Measurements from ENCODE around the genes PPP1R3E, THTPA, AP1G2, PSME2 and TINF2.

DNA sequence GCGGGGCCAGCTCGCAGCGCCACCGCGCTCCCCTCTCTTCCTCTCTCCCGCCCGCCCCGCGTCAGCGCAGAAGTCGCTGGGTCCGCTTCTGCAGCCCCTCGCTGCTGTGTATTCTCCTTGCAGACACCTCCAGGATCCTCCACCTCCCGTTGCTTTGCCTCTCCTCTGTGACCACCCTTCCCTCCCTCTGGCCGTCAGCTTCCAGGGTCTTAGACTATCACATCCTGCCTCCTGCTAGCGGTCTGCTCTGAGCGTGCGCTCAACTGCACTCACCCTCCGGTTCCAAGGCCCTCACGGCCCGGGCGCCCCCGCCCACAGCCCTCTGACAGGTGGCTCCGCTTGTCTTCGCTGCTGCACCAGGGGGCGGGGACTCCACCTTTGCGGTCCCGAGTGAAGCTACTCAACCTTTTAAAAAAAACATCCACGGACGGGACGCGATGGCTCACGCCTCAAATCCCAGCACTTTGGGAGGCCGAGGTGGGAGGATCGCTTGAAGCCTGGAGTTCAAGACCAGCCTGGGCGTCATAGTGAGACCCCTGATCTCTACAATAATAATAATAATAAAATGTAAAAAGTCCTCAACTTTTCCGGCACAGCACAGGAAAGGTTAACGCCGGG is at the start of gene PPP1R3E:
PPP1R3E (minus strand) TSS at position 267 of the 618 bp plus-strand sequence.
- RRBS: no CpG with 5 or more reads among the region's 39 CpGs

GRCh38 chr14:23322610-23322828 is 1.3 kb downstream of the PABPN1 start:
- RRBS: no CpG with 5 or more reads among the region's 1 CpG

DNA sequence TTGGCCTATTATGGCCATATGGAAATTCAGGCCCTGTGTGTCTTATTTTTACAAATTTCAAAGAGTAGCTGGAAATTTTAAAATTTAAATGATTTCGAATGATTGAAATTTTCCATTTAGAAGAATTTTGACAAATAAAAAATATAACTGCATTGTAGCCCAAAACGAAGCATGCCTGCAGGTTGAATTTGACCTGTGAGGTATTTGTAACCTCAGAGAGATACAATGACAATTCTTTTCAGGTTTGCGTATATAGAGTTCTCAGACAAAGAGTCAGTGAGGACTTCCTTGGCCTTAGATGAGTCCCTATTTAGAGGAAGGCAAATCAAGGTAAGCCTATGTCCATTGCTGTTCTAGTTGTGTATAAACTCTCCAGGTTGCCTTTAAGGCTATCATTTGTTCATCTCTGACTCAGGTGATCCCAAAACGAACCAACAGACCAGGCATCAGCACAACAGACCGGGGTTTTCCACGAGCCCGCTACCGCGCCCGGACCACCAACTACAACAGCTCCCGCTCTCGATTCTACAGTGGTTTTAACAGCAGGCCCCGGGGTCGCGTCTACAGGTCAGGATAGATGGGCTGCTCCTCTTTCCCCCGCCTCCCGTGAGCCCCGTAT is 2.6 kb downstream of the PABPN1 start:
- RRBS: no CpG with 5 or more reads among the region's 18 CpGs

DNA sequence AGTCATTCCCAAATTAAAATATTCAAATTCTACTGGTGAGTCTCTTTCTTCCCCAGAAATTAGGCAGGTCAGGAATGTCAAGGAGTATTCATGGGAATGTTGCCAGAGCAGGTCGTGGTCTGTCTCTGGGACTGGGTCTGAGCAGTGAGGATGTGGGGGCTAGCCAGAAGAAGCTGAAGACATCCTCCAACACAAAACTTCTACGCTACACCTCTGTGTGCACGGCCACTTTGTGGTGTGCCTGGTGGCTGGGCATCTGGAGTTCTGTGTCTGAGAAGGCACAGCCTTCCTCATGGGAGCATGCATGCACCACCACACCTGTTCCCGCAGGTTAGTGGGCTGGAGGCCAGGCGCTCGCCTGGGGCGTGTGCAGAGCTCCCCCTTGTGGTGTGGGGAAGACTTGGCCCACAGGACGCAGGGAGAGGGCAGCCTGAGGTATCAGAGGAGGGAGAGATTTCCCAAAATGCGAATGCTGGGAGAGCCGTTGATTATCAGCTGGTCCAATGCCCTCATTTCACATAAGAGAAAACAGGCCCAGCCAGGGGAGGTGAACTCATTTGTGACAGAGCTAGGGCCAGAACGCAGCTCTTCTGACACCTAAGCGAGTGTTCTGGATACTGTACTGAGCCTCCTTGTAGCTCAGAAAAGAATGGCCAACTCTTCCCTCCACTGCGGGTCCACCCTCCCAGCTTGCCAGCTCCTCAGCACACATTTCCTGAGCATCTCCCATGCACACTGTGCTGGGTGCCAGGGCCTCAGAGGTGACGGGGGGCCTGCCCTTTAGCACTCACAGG is 3.1 kb downstream of the CMTM5 start:
- RRBS: no CpG with 5 or more reads among the region's 14 CpGs

GRCh38 chr14:23388813-23389270 is 12.0 kb downstream of the CMTM5 start:
- RRBS: no CpG with 5 or more reads among the region's 17 CpGs

- RRBS: no CpG with 5 or more reads among the region's 5 CpGs
Observed at GRCh38 chr14:23409300-23409891, 1.3 kb upstream of the MYH6 start.

DNA sequence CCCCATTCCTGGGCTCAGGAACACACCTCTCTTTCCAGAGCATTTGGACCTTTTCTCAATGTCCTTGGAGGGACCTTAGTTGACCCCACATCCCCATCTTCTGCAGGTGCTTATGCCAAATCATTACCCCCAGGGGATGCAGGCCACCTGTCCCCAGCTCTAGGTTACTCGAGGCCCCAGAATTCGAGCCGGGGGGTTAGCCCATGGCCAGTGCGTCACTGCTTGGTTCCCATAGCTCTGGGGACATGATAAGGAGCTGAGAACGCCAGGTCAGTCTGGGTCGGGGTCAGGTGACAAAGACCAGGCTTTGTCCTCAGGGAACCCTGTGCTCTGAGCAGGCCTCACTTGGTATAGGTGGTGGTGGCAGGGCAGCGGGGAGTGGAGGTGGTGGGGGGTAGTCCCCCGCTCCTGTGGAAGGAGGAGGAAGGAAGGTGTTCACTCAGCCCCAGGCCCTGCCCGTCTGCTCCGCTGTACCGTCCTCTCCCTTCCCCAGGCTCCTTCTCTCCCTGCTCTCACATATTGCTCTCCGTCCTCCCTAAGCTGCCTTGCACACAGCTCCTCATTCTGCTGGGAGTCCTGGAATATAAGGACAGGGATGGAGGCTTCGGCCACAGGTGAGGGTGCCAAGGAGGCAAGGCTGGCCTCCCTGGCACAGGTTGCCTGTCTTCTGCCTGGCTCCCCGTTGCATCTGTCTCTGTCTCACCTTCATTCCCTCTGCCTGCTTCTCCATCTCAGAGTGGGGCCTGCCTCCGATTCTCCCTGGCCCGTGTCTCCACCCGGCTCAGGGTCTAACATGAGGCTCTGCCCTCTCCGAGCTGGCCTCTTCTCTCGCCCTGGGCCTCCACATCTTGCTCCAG is 2.0 kb upstream of the MYH6 start:
- RRBS: no CpG with 5 or more reads among the region's 19 CpGs

DNA sequence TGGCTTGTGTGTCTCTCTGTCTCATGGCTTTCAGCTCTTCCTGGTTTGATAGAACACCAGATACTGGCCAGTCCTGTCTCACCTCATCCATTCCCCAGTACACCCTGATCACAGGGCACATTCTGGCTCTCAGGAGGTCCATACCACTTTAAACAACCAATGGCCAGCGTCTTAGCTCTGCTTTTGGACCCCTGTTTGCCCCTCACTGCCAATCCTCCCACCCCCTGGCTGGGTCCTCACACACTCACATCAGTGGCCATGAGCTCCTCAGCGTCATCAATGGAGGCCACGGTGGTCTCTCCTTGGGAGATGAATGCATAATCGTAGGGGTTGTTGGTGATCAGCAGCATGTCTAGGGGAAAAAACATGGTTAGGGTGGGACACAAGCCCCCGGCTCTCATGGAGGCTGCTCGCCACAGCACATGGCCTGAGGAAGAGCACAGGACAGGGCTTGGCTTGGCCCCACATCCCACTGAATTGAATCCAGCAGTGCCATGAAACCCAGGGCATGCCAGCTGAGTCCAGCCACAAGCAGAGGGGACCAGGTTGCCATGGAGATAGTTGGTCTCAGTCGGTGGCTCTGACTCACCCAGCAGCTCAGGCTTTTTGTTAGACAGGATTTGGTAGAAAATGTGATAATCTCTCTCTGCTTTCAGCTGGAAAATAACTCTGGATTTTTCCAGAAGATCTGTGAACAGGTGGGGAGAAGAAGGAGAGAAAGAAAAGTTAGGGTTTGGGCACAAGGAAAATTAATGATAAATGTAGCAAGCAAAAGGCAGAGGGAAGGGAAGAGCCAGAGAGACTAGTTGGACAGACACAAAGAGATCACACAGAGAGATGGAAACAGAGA is 4.9 kb downstream of the MYH7 start:
- RRBS: no CpG with 5 or more reads among the region's 7 CpGs

- RRBS: no CpG with 5 or more reads among the region's 13 CpGs
Observed at GRCh38 chr14:23523798-23524434, 27.6 kb downstream of the ZFHX2 start.

DNA sequence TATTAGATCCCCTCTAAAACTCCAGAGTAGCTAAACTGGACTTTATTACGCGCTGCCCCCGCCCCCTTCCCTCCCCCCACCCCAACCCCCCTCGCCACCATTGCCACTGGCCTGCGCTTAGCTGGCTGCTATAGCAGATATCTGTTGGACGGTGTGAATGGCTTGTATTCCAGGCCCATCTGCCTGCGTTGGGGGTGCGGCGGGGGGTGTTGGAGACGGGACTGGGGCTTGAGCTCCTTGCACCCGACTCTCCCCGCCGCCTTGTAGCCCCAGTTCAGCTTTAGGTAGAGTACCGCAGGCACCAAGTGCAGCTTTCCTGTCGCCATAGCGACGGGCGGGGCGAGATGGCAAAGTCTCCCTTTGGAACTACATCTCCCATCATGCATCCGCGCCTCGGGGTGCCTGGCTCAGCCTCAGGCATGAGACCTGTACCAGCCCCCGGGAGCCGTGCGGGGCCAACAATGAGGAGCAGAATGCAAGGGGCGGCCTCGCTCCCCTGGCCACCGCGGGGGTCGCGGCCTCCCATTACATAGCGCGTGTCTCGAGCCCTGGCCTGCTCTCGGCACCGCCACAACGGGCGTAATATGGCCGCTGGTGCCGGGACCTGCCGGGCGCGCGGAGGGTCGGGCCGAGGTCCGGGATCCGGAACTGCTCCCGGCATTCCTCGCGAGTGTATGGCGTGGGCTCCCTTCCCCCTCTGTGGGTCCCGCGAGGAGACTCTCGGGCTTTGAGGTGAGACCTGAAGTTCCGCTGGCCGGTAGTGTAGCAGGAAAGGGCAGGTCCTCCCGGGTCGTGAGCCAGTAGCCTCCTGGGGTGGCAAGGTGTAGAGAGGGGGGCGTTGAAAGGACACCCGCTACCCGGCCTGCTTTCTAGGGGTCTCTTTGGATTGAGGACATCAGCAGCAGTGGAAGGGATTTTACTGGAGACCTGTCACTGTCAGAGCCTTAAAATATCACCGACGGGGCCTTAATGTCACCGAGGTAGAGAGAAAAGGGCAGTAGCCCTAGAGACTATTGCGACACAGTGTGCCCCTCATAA is at the start of gene THTPA:
THTPA (plus strand) TSS at position 660 of the 1,038 bp plus-strand sequence.
- RRBS: under 1% methylated on average over 12 of the region's 66 CpGs

DNA sequence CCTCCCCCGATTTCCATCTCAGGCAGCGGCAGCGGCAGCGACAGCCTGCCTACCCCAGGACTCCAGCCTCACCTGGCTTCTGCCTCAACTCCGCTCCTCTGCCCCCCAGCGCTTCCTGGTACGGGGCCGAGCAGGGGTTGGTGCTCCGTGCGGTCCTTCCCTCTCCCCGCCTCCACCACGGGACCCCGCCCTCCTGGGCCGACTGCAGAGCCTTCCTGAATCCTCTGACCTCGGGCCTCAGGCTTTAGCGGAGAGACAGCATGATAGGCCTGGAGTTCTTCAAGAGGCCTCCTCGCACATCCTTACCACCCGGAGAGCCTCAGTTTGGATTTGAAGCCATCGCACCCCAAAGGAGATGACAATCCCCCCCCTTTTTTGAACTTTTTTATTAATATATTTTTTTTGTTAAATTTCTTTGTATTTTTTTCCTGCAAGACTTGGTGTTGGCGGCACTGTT is at the start of gene AP1G2:
AP1G2 (minus strand) TSS at position 125 of the 457 bp plus-strand sequence.
- RRBS: no CpG with 5 or more reads among the region's 20 CpGs

GRCh38 chr14:23613526-23613812 is 22.7 kb upstream of the DHRS2 start:
- RRBS: no CpG with 5 or more reads among the region's 2 CpGs

- RRBS: no CpG with 5 or more reads among the region's 8 CpGs
Observed at GRCh38 chr14:23884043-23884549, 69.5 kb upstream of the DHRS4 start.

DNA sequence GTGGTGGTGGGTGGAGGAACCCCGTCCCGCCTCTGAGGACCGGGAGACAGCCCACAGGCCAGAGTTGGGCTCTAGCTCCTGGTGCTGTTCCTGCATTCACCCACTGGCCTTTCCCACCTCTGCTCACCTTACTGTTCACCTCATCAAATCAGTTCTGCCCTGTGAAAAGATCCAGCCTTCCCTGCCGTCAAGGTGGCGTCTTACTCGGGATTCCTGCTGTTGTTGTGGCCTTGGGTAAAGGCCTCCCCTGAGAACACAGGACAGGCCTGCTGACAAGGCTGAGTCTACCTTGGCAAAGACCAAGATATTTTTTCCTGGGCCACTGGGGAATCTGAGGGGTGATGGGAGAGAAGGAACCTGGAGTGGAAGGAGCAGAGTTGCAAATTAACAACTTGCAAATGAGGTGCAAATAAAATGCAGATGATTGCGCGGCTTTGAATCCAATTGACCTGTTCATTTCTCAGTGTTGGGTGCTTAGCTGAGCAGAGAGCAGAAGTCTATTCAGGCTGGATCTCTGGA is 17.3 kb downstream of the DHRS4L2 start:
- RRBS: no CpG with 5 or more reads among the region's 8 CpGs

GRCh38 chr14:24074501-24075336 is 3.4 kb downstream of the CPNE6 start:
- RRBS: no CpG with 5 or more reads among the region's 11 CpGs

DNA sequence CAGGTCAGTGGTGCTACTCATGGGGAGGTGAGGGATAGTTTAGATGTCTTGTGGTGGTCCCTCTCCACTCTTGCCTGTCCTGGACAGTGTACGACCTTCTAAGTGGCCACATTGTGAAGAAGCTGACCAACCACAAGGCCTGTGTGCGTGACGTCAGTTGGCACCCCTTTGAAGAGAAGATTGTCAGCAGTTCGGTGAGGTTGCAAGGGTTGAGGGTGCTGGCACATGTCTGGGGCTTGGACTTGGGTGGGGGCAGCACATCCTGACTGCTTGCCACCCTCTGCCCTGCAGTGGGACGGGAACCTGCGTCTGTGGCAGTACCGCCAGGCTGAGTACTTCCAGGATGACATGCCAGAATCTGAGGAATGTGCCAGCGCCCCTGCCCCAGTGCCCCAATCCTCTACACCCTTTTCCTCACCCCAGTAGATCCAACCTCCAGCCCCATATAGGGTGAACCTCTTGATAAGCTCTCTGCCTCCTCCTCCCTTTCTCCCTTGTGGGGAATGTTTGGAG is 7.5 kb upstream of the FITM1 start:
- RRBS: no CpG with 5 or more reads among the region's 8 CpGs

- RRBS: no CpG with 5 or more reads among the region's 2 CpGs
Observed at GRCh38 chr14:24145321-24145767, 1.1 kb downstream of the PSME2 start.

DNA sequence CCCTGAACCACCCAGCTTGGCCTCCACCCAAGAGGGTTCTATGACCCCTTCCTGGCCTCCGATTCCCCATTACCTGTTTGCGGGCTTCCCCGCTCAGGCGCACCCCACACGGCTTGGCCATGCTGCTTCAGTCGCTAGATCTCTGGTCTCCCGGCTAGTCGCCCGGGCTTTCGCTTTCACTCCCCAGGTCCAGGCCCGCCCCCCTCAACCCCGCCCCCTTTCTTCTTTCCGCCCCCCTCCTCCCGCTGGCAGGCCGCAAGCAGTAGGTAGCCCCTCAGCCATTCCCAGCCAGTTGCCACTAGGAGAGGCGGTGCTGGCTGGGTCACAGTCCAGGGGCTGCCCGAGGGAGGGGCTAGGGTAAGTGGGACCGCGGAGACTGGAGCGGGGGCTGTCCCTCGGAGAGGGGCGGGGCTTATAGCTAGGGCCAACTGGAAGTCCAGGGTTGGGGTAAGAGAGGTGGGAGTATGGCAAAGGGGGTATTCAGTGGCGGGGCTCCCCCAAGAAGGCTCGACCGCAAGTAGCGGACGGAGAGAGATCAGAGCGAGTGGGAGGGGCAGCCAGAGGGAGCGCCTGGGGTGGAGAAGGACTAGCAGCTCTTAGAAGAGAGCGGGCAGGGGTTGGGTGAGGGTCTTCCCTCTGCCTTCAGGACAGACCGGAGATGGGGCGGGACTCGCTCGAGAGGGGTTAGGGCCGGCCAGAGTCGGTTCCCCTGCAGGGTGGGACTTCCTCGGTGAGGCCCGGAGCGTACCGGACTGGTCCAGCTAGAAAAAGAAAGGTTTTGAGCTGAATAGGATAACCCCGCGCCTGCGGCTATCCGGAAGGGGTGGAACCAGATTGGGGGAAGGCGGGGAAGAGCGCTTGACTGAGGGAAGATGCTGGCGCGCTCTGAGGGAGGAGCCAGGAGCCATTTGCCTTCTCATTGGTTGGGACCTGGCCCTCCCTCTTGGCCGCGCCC is at the start of gene PSME2:
PSME2 (minus strand) TSS at position 150 of the 955 bp plus-strand sequence.
- RRBS: 2% methylated on average over 13 of the region's 50 CpGs

GRCh38 chr14:24242490-24242860 is at the start of gene TINF2:
TINF2 (minus strand) TSS chr14:24242623.
- RRBS: 0% methylated on average over 5 of the region's 27 CpGs

All from NB4 (cell line).